Mesothelial cell of epicardium (in vitro differentiated cells): ENCODE measurements around a stretch of chr1.

DNA sequence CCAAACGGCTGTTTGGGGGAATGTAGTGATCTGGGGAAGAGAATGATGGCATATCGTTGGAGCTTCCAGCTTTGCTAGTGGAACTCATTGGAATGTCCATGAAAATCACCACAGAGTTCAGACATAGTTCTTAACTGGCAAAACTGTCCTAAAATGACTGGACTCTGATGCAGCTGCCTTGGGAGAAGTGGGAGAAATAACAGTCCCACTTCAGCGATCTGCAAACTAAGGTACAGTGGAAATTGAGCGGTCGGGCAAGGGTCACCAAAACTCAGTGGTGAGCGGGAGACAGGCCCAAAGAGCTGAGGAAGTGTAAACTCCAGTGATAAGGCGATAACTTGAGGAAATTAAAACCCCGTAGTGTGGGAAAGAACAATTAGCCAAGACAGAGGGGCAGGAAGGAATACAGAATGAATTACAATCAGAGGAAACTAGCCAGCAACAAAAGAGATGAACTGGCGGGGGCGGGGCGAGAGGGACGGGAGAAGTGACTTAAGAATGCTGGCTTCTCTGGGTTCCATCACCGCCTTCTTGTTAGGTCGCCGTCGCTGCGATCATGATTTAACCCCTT, 89.8 kb upstream of the ARHGAP29 start:
- PRO-cap = no peak

DNA sequence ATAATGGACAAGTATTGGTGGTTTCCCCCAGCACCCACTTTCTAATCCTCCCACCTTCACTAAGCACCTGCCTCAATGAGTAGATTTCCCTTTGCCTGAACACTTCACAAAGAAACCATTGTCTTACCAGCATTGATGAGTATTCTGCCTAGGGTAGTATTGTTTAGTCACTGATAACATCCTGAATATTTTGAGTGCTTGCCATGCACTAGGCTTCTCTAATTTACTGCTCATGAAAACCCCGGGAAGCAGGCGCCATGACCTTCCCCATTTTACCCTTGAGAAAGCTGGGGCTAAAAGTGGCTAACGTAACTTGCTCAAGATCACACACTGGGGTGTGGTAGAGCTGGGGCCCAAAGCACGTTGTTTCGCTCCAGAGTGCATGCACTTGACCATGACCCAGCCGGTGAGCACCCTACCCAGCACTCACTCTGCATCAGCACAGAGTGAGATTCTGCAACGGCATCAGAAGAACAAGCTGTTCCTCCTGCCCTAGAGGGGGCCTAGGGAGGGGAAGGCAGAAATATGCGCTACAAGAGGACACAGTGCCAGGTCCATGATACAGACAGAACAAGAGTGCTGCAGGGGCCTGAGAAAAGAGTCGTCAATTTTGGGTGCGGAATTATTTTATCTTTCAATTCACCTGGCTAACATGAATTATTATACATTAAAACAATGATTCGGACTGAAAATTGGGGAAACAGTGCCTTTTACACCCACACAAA, 10.7 kb upstream of the F3 start:
- PRO-cap = no peak

DNA sequence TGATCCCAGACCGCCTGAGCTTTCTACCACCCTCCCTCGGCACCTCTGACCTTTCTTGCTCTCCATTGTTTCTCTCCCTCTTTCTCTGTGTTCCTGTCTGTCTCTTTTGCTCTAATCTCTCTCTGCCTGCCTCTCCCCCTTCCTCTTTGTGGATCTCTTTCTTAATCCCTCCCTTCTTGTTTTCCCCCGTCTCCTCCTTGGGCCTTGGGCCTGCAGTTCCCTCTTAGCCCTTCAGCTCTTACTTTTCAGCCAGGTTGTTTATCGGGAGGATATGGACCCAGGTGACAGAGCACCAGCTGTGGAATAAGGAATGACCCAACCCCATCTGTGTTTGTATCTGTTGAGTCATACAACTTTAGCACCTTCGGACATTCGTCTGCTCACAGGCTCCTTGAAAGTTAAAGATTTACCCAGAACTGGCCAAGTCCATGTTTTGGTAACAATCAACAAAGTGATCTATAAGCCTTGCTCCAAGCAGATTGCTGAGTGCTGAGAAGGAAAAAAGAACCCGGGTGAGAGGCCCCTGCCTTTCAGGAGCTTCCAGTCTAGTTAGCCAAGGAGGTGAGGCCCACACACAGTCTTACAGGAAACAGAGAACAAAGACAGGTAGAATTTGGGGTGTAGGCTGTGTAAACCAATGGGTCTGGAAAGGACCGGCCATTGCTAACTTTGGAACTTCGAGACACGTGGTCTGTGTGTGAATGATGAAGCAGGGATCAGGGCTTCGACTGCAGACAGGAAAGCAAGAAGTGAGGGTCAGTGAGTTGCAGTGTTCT, 66.7 kb upstream of the F3 start:
- PRO-cap = no peak

DNA sequence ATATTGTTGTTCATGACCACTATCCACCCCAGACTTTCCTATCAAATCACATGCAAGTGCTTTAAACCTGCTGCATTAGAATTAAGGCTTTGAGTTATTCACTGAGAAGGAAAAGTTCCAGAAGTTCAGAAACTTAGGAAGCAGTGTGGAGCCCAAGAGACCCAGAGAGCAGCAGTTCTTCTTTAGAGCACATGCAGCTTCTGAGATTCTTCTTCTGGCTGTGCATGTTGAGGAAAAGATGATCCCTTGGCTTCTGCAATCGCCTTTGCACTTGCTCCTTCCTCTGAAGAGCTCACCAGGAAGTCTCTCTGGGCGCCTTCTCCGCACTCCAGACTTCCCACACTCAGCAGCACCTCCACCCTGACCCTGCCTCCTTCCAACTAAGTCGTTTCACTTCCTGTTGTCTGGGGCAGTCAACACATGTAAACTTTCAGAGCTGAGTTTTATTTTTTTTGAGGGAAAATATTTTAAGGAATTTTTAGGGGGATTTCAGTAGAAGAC, 73.3 kb upstream of the F3 start:
- PRO-cap = no peak

DNA sequence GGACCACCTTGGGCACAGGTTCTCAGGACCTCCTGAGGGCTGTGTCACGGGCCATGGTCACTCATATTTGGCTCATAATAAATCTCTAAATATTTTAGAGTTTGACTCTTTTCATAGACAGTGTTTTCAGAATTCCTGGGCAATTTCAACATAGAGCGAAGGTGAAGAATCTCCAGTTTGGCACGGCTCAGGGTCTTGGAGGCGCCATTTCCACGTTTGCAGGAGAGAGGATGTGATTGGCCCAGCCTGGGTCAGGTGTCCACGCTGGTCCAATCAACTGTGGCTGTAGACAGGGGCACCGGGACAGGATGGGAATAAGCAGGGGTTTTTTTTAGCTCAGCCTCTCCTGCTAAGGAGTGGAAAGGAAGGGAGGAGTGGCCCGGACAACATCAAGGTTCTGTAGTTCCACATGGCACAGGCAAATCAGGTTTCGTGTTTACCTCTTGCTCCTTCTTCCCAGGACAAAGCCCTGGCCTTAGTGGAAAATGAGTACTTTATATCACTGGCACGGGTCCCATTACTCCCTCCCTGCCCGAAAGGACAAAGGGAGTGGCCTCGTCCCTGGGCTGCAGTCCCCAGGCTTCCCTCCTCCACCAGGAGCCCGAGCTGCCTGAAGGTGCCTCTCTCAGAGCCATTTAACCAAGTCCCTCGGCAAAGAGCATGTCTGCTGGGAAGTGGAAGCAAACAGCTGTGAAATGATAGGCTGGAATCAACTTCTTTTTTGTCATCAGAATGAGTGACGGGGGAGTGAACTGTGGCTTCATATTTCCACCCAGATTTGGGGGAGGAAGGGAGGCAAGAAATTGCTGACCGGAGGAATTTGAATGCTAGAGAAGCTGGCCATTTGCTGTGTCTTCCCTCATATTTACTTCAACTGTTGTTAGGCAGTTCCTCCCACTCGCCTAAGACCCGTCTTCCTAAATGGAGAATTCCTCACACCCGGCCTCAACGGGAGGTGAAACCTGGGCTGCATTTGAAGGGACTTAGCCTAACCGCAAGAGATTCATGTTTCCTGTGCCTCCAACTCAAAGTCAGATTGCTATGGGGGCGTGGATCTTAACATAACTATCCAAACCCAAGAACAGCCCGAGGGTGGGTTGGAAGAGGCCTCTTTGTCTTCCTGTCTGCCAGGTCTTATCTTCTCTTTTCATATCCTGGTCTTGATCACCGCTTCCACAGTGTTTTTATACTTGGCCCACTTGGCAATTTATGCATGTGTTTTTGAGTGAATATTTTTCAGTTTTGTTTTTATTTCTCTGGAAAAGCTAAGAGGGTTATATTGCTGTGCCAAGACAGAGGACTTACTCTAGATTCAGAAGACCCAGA, 84.9 kb upstream of the SLC44A3 start:
- PRO-cap = no peak

DNA sequence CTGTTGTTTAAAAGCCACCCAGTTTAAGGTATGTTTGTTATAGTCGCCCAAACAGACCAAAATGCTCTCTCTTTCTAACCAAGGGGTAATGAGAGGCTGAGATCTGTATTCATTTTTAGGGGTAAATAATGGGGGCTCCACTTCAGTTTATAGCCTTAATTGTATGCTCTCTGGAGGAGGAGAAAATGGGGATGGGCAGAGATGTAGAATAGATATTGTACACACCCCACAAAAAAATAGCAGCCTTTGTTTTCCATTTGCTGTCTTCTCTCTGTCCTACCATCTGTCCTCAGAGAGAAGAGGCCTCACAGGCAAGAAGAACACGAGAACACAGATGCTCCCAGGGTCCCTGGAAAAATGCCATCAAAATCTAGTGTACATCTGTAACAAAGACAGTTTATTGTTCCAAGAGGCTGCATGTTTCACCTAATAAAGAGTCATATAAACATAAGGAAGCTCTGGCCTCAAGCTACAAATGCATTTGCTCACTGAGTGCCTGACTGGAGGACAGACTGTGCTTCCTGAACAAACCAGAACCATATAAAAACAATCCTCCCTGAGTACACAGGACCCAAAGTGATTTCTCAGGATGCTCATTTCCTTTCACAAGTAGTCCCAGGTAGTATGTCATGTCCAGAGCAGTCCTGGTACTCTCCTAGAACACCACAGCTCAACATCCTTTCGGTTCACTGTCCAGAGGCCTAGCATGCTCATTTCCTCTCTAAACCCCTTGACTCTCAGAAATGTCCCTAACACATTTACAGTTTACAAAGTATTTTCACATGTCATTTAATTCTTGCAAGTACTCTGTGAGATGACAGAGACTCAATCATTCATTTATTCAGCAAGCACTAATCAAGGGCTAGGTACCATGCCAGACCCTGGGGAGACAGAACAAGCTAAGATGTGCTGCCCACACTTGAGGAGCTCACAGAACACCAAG, 76.3 kb upstream of the SLC44A3 start:
- PRO-cap = no peak

GRCh38 chr1:94758007-94758433, 62.1 kb upstream of the SLC44A3 start:
- PRO-cap = no peak

GRCh38 chr1:94875739-94876854, 50.8 kb downstream of the CNN3 start:
- PRO-cap = no peak

GRCh38 chr1:94895530-94896119, 31.3 kb downstream of the CNN3 start:
- PRO-cap = no peak

DNA sequence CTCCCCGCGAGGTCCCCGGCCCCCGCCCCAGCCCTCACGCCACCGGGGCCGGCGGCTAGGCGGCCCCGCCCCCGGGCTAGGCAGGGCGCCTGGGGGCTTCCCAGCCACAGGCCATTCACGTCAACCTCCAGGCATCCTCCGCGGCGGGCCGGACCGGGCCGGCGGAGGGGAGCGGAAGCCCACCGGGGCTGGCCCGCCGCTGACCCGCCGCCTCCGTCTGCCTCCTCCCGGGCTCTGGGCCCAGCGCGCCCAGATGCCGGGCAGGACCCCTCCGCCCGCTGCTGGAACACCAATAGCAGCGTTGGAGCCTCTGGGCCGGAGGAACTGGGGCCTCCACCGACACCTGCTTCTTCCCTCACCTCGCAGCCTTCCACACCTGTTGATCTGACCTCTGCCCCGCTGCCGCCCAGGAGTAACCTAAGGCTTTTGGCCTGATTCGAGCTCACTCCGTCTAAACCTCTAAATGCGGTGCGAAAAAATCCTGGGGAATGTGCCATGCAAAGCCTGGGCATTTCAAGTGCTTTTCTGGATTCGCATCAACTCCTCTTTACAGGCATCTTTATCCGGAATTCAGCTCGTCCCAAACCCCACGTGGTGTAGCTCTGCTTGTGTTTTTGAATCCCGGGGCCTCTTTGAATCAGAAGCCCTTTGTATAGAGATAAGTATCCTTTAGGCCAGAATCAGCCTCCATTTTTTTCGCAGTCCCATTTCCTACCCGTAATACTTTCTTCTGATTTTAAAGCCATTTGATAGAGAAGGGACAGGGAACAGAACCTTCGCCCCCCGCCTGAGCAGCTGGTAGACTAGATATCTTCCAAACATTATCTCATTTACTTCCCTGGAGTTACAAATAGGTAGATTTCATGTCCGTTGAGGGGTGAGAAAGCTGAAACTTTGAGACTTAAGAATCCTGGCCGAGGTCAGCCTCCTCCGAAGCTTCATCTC, 645 bp upstream of the CNN3 start:
- PRO-cap = bidirectional peak, plus-strand start at position 118 of the sequence, minus-strand start outside the sequence; bidirectional peak, plus-strand start at position 292 of the sequence, minus-strand start at position 236 of the sequence

DNA sequence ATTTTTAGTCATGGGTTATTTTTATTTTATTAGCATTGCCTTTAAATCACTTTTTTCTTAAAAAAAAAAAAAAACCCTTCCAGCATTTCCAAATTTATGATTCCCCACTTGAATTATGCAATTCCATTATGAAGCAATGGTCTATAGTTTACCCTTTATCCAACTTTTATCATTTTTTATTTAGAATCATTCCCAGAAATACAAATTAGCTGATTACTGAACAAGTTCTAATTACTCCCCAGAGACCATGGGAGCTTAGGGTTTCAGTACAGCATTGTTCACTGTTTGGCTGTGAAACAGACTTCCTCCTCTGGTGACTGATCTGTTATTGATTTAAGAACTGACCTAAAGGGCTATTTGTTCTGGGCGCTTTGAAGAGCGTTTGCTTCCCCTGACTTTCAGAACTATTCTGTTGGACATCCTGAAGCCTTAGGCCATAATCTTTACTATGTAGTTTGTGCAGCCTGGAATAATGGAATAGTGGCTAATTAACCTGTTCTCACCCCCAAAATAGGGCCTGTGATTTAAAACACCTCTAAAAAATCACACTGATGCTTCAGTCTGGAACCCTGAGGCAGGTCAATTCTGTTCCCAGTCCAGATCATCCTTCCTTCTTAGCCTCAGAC, 58.8 kb downstream of the ALG14 start:
- PRO-cap = no peak

DNA sequence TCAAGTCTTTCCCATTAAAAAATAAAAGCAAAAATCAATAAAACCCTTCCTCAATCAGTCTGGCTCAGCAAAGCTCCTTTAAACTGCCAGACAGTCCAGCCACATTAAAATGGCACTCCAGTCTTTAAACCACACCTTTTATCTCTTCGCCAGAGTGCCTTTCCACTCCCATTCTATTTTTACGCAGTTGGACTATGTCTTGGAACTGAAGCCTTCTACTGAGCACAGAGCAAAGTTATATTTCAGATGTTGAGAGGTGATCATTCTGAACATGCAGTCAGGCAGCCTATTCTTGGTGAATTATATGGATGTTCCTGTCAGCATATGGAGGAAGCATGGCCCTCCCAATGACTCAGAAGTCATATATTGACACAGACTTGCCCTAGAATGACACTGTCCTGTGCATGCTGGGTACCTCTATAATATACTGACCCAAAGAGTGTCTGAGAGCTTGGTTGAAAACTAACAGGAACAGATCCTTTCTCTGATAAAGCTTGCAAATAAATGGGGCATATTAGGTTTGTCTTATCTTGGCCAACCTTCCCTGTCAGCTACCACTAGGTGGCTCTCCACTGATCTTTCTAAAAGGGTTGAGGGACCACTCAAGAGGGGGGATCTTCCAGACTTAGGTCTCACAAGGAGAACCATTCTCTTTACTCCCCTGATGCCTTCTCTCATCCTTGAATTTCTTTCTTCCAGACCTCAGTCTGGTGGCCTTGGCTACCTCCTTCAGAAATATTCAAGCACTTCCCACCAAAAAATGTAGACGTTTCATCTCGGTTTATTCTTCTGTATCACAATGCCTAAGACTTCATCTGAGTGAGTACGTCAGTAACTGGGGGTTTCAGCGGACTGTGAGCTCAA, 11.7 kb upstream of the ALG14 start:
- PRO-cap = no peak

DNA sequence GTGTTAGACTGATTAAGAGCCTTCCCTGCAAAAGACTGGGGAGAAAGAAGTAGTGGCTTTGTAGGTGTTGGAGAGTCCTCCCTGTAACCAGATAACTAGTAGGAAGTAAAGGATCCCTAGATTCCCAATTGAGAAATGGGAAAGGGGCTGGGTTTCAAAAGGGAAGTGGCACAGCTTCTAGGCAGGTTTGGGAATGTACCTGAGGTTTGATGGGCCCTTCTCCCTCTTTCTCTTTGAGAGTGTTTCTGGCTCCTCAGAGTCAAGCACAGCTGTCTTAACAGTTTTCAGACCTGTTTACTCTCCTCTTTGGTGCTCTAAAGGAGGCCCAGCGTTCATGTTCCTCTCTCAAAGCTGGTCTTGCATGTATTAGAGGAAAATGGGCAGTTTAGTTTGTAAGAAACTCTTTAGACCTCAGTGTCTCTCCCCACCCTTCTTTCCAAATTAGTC, 2.3 kb downstream of the TLCD4 start:
- PRO-cap = no peak

DNA sequence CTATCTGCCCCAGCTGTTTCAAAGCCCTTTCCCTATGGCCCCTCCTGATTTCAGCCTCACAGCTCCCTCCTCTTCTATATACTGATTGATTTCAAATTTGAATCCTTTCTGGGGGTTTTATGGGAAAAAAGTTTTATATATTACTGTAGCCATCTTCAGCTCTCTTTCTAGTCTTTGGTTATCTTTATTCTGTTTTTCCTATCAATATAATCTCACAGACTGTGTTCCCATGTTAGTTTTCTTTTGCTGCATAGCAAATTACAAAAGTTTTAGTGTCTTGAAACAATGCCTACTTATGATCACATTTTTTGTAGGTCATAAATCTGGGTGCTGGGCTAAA, 325.0 kb downstream of the RWDD3 start:
- PRO-cap = no peak

GRCh38 chr1:97277704-97278457, 556.3 kb downstream of the PTBP2 start:
- PRO-cap = no peak

DNA sequence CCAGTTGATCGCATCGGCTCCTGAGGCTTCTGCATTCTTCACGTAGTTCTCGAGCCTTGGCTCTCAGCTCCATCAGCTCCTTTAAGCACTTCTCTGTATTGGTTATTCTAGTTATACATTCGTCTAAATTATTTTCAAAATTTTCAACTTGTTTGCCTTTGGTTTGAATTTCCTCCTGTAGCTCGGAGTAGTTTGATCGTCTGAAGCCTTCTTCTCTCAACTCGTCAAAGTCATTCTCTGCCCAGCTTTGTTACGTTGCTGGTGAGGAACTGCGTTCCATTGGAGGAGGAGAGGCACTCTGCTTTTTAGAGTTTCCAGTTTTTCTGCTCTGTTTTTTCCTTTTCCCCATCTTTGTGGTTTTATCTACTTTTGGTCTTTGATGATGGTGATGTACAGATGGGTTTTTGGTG, 565.1 kb downstream of the PTBP2 start:
- PRO-cap = no peak

DNA sequence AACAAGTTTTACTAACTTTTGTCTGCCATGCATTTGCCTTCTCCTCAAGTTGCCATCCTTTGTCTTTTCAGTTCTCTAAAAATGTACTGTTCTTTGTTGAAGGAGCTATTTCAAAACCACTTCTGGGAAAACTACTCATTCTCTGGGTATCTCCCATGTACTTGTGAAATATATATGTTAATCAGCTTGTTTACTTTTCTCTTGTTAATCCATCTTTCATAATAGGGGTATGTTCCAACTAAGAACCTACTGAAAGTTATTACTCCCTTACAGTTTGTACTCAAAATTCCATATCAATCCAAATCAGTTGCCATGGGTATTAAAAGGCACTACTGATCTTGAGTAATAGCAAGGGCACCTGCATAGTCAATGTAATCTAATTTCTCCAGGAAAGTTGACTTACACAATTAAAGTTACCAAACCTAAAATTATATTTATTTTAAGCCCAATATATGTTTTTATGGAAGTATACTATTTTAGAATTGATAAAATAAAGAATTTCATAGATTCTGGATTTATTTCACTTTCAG, 16.2 kb downstream of the DPYD start:
- PRO-cap = no peak

DNA sequence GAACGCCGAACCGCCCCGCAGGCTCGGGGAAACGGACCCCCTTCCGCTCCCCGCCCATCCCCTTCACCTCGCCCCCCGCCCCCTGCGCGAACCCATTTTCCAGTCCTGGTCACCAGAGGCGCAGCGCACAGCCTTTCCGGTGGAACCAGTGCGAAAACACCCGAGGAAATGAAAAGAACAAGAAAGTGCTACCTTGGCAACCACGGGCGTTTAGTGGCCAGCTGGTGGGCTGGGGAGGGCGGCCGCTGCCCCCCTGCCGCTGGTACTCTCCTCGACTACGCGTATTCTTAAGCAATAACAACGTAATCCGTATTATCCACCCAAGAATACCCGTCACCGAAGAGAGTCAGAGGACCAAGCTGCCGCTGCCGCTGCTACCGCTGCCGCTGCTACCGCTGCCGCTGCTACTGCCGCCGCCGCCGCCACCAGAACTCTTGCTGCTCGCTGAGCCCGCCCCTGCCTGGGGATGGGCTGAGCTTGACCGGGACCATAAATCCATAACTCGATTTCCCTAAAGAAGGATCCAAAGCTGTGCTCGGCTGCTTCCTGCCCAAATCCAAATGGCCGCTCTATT, 125.1 kb upstream of the DPYD start:
- PRO-cap = no peak

- PRO-cap = no peak
These were observed 128.9 kb upstream of the DPYD start for GRCh38 chr1:98049755-98050157.

- PRO-cap = no peak
These were observed 273.0 kb upstream of the SNX7 start for GRCh38 chr1:98388443-98389097.